Endothelial cell of umbilical vein (primary cell): ENCODE data around the genes RERGL and AEBP2.

DNA sequence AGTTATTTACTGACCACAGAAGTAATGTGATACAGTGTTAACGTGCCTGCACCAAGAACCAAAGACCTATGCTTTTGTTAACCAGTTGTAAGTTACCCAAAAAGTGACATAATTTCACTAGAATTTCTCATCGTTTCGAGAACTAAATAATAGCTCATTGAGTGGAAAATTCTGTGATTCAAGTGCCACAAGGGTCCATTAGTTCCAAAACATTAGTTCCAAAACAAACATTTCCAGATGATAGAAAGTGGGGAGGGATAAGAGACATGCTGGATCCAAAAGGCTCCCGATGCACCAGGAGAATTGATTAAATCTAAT, 14.2 kb downstream of the RERG start:
- PRO-cap: no peak
CAGE:
- cytosol, long polyA minus RNA: no peak
- cytosol, long polyA plus RNA: no peak
- long polyA plus RNA: no peak
- nucleus, long polyA minus RNA: no peak
- nucleus, long polyA plus RNA: no peak

DNA sequence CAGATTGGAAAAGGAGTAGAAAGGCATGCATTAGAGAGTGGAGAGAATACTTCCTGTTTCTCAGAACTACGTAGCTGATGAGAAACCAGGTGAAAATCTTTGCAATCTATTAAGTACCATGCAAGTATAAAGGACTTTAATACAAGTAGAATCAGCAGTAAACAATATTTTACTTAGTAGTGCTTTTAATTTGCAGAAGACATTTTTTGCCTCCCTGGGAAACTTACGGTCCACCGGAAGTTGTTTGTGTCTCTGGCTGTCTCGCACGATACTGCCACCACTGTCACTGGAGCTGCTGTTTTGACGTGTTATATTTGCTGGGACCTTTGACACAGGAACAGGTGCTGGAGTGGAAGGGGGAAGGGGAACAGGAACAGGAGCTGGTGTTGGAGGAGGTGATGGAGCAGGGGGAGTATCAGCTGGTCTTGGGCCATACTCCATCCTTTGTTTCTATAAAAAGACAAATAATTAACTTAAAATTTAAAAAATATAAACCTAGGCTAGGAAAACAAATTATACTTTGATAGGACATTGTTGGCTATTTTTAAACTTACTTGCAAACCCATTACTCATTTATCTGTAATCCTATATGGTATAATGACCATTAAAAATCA, 157.9 kb downstream of the EPS8 start:
- PRO-cap: no peak
CAGE:
- cytosol, long polyA minus RNA: no peak
- cytosol, long polyA plus RNA: no peak
- long polyA plus RNA: no peak
- nucleus, long polyA minus RNA: no peak
- nucleus, long polyA plus RNA: no peak

- PRO-cap: no peak
CAGE:
- cytosol, long polyA minus RNA: no peak
- cytosol, long polyA plus RNA: no peak
- long polyA plus RNA: no peak
- nucleus, long polyA minus RNA: start-site peak on the minus strand at chr12:15634158-15634419, 15 reads
- nucleus, long polyA plus RNA: no peak
Measured at GRCh38 chr12:15633876-15634407, 155.2 kb downstream of the EPS8 start.

- PRO-cap: no peak
CAGE:
- cytosol, long polyA minus RNA: no peak
- cytosol, long polyA plus RNA: no peak
- long polyA plus RNA: no peak
- nucleus, long polyA minus RNA: no peak
- nucleus, long polyA plus RNA: no peak
Measured at GRCh38 chr12:15693084-15693765, 96.0 kb downstream of the EPS8 start.

DNA sequence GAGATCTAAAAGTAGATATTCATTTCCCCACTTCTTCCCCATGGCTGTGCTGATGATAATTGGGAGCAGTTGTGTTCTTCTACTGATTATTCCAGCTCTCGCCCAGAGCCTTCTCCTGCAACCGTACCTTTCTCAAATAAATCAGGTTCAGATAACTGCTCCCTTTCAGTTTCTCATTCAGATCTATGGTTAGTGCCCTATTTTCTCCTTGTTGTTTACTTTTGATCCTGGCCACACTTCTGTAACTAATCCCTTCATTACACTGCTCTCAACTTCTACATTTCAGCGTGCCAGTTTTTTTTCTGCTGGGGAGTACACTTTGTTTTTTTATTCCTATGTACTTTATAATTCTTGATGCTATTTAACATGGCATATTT, 2.8 kb upstream of the STRAP start:
- PRO-cap: no peak
CAGE:
- cytosol, long polyA minus RNA: no peak
- cytosol, long polyA plus RNA: no peak
- long polyA plus RNA: no peak
- nucleus, long polyA minus RNA: no peak
- nucleus, long polyA plus RNA: no peak

- PRO-cap: no peak
CAGE:
- cytosol, long polyA minus RNA: no peak
- cytosol, long polyA plus RNA: no peak
- long polyA plus RNA: no peak
- nucleus, long polyA minus RNA: no peak
- nucleus, long polyA plus RNA: no peak
Measured at GRCh38 chr12:16281032-16281575, 3.6 kb upstream of the SLC15A5 start.

- PRO-cap: bidirectional peak, plus-strand start at chr12:16348371, minus-strand start at chr12:16348076
CAGE:
- cytosol, long polyA minus RNA: no peak
- cytosol, long polyA plus RNA: no peak
- long polyA plus RNA: no peak
- nucleus, long polyA minus RNA: no peak
- nucleus, long polyA plus RNA: no peak
Measured at GRCh38 chr12:16348304-16348469, 742 bp downstream of the MGST1 start.

DNA sequence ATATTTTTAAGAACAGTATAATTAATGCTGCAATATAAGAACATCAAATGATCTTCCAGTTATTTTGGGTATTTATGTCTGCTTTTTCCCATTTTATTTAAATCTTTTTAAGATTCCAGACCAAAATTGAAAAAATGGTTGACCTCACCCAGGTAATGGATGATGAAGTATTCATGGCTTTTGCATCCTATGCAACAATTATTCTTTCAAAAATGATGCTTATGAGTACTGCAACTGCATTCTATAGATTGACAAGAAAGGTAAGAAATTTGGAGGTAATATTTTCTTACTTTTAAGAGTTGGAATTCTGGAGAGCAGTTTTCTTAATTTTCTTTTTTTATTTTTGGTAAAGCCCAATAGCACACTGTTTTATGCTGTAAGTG, 6.7 kb downstream of the MGST1 start:
- PRO-cap: no peak
CAGE:
- cytosol, long polyA minus RNA: no peak
- cytosol, long polyA plus RNA: no peak
- long polyA plus RNA: no peak
- nucleus, long polyA minus RNA: no peak
- nucleus, long polyA plus RNA: no peak

- PRO-cap: no peak
CAGE:
- cytosol, long polyA minus RNA: no peak
- cytosol, long polyA plus RNA: no peak
- long polyA plus RNA: no peak
- nucleus, long polyA minus RNA: no peak
- nucleus, long polyA plus RNA: no peak
Measured at GRCh38 chr12:16599107-16599462, 6.9 kb downstream of the LMO3 start.

DNA sequence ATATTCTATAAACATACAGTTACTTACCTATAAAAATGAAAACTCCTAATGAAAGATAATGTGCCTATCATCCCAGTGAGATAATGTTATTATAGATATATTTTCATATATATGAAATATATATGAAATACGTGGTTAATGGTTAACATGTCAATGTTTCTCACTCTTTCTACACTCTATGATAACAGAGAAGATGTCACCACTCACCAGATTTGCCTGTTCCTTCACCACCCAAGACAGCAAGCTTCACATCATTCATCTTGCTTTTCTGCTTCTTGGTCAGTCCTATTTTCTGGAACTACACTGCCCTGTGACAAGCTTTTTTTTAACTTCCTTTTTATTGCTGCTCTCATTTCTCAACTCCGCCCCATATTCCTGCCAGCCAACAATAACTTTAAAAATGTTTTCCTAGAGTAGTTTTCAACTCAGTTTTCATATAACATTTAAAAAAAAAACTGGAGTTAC, at the start of gene RERGL:
Gene RERGL, minus strand, starts transcription at position 312 of the 465 bp plus-strand sequence.
- PRO-cap: no peak
CAGE:
- cytosol, long polyA minus RNA: no peak
- cytosol, long polyA plus RNA: no peak
- long polyA plus RNA: no peak
- nucleus, long polyA minus RNA: no peak
- nucleus, long polyA plus RNA: no peak

- PRO-cap: no peak
CAGE:
- cytosol, long polyA minus RNA: no peak
- cytosol, long polyA plus RNA: no peak
- long polyA plus RNA: no peak
- nucleus, long polyA minus RNA: no peak
- nucleus, long polyA plus RNA: no peak
Measured at GRCh38 chr12:18895851-18896539, 158.1 kb downstream of the CAPZA3 start.

- PRO-cap: no peak
CAGE:
- cytosol, long polyA minus RNA: no peak
- cytosol, long polyA plus RNA: no peak
- long polyA plus RNA: no peak
- nucleus, long polyA minus RNA: no peak
- nucleus, long polyA plus RNA: no peak
Measured at GRCh38 chr12:19155866-19156761, 26.6 kb downstream of the PLEKHA5 start.

DNA sequence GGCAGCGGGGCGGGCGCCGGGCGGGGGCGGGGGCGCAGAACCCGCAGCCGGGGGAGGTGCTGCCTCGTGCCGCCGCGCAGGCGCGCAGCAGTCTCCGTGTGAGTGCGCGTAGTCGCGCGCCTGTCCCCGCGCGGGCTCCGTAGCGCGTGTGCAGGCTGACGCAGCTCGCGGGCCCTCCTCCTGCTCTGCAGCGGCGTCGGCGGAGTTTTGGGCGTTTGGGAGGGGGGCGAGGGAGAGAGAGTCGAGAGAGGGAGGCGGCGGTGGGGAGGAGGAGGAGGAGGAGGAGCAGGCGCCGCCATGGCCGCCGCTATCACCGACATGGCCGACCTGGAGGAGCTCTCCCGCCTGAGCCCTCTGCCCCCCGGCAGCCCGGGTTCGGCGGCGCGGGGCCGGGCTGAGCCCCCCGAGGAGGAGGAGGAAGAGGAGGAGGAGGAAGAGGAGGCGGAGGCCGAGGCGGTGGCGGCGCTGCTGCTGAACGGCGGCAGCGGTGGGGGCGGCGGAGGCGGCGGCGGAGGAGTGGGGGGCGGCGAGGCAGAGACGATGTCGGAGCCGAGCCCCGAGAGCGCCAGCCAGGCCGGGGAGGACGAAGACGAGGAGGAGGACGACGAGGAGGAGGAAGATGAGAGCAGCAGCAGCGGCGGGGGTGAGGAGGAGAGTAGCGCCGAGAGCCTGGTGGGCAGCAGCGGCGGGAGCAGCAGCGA, at the start of gene AEBP2:
Gene AEBP2, plus strand, starts transcription at position 90 of the 701 bp plus-strand sequence.
- PRO-cap: bidirectional peak, plus-strand start at position 90 of the sequence, minus-strand start at position 312 of the sequence
CAGE:
- cytosol, long polyA minus RNA: start-site peak on the plus strand centred at position 91 of the sequence, 22 bp wide, 41 reads; start-site peak on the plus strand centred at position 250 of the sequence, 97 bp wide, 100 reads
- cytosol, long polyA plus RNA: start-site peak on the plus strand centred at position 113 of the sequence, 77 bp wide, 56 and 127 reads in 2 replicates
- long polyA plus RNA: start-site peak on the plus strand centred at position 171 of the sequence, 231 bp wide, 237 and 543 reads in 2 replicates
- nucleus, long polyA minus RNA: start-site peak on the plus strand centred at position 318 of the sequence, 414 bp wide, 1,611 reads
- nucleus, long polyA plus RNA: no peak

DNA sequence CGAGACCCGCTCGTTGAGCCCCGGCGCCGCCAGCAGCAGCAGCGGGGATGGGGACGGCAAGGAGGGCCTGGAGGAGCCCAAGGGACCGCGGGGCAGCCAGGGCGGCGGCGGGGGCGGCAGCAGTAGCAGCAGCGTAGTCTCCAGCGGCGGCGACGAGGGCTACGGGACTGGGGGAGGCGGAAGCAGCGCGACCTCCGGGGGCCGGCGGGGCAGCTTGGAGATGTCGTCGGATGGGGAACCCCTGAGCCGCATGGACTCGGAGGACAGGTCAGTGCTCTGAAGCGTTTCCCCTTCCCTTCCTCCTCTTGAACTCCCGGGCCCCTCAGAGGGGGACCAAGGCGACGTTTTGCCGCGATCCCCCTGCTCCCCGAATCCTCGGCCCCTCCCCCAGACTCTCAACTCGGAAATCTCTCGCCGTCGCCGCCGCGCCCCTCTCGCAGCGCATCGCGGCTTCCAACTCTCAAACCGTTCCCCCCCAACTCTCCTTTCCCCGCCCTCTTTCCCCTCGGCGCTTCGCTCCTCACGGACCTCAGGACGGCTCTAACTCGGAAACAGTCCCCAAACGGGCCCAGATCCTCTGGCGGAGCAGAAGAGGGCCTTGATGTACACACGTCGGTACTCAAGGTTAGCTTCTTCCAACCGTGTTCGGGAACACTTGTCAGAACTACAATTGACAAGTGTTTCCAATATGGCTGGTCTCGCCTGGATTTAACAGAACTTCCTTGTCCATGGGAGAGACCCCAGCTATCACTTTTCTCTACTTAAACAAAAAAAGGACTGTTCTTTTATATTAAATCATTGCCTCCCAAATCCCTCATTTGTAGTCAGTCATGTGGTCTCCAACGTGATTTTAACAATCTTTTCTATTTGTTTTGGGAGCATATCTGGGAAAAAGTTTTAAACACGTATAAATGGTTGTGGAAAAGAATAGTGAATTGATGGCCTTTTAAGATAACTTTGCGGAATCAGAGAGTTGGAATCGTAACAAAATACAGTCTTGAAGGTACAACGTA, 1.1 kb downstream of the AEBP2 start:
- PRO-cap: bidirectional peak, plus-strand start at position 561 of the sequence, minus-strand start at position 482 of the sequence
CAGE:
- cytosol, long polyA minus RNA: no peak
- cytosol, long polyA plus RNA: no peak
- long polyA plus RNA: no peak
- nucleus, long polyA minus RNA: start-site peak on the minus strand centred at position 708 of the sequence, 143 bp wide, 16 reads
- nucleus, long polyA plus RNA: no peak

DNA sequence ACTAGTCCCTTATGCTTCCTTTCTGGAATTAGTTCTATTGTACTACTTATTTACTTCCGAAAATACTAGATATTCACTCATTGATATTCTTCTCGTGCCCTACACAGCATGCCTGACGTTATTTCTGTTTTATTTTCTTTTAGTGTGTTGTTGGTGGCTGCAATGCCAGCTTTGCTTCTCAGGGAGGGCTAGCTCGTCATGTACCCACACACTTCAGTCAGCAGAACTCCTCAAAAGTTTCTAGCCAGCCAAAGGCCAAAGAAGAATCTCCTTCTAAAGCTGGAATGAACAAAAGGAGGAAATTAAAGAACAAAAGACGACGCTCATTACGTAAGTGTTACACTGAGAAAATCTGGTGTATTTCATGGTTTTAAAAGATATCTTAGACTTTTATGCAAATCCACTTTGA, 54.4 kb downstream of the AEBP2 start:
- PRO-cap: no peak
CAGE:
- cytosol, long polyA minus RNA: no peak
- cytosol, long polyA plus RNA: no peak
- long polyA plus RNA: no peak
- nucleus, long polyA minus RNA: no peak
- nucleus, long polyA plus RNA: no peak

- PRO-cap: no peak
CAGE:
- cytosol, long polyA minus RNA: no peak
- cytosol, long polyA plus RNA: no peak
- long polyA plus RNA: no peak
- nucleus, long polyA minus RNA: no peak
- nucleus, long polyA plus RNA: no peak
Measured at GRCh38 chr12:19532612-19533187, 93.4 kb downstream of the AEBP2 start.

DNA sequence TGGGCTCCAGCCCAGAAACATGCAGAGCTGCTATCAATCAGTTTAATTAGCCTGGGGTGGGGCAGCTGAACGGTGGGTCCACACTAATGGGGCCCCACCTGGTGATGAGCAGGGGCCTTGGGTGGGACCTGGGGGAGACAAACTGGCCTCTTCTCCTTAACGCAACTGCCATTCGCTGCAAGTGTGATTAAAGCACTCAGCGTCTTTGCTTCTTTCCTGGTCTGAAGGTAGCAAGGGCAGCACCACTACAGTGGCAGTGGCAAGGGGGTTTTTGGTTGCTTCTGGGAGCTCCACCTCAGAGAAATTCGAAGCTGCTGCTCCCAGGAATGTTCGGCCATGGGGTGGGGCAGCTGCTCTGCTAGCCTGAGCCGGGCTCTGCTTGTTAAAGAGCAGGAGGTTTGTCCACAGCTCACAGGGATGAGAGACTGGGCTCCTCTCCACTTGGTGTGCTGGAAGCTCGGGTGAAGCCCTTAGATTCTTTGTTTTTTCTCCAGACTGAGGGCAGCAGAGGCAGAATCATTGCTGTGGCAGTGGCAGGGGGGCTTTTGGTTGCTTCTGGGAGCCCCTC, 340.0 kb downstream of the AEBP2 start:
- PRO-cap: no peak
CAGE:
- cytosol, long polyA minus RNA: no peak
- cytosol, long polyA plus RNA: no peak
- long polyA plus RNA: no peak
- nucleus, long polyA minus RNA: no peak
- nucleus, long polyA plus RNA: no peak

GRCh38 chr12:19855819-19856180, 416.5 kb downstream of the AEBP2 start:
- PRO-cap: no peak
CAGE:
- cytosol, long polyA minus RNA: no peak
- cytosol, long polyA plus RNA: no peak
- long polyA plus RNA: no peak
- nucleus, long polyA minus RNA: no peak
- nucleus, long polyA plus RNA: no peak

- PRO-cap: no peak
CAGE:
- cytosol, long polyA minus RNA: no peak
- cytosol, long polyA plus RNA: no peak
- long polyA plus RNA: no peak
- nucleus, long polyA minus RNA: no peak
- nucleus, long polyA plus RNA: no peak
Measured at GRCh38 chr12:19945805-19946214, 422.5 kb upstream of the PDE3A start.

- PRO-cap: no peak
CAGE:
- cytosol, long polyA minus RNA: no peak
- cytosol, long polyA plus RNA: no peak
- long polyA plus RNA: no peak
- nucleus, long polyA minus RNA: no peak
- nucleus, long polyA plus RNA: no peak
Measured at GRCh38 chr12:19971226-19971968, 396.9 kb upstream of the PDE3A start.